ENCODE measurements around the genes OR10G4, OR8D1 and HEPACAM.

DNA sequence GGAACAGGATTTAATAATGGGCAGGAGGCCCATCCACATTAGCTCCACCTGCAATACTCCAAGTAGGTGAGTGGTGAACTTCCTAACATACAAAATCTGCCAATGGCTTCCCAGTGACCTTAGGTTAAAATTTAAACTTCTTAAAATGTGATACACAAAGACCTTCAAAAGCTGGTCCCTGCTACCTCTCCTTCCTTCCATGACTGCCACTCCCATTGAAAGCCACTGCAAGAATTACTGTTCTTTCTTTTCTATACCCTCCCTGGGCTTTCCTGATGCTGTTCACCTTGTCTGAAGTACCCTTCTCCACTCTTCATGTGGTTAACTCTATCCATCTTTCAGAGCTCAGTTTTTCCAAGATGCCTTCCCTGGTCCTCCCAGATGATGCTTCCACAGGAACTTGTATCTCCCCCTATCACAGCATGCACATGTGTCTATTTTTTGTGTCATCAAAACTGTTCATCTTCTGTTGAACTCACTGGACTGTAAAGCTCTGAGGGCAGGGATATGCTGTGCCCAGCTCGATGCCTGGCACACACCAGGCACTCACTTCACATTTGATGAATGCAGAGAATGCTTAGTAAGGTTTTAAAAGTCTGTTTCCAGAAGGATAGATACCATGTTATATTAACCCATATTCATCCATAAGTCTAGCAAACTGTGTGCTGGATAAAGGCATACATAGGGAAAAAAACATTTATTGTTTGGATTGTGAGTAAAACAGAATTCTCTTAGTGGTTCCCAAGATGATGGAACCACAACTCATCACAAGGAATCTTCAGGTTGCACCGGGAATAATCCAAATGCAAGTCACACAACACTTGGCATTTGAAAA is 7.1 kb downstream of the ZNF202 start:
- RRBS = no CpG with 5 or more reads among the region's 2 CpGs

- RRBS = no CpG with 5 or more reads among the region's 1 CpG
Measured at GRCh38 chr11:123961833-123962112, 15.8 kb downstream of the OR10S1 start.

DNA sequence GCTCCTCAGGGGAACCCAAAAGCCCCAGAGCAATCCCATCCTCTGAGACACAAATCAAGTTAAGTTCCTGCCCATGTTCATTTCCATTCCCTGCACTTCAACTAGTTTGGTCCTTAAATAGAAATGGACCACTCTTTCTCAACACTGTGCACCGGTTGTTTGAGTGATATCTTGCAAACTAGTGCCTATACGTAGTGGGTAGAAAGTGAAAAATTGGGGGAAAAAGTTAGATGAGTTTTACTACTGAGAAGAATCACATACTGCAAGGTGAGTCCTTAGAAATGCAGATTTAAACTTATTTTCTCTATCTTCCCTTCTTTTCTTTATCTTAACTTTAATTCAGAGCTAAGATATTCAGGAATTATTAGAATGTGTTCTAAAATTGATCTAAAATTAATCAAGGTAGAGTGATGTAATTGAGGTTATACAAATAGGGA is at the start of gene OR10G4:
Gene OR10G4, plus strand, starts transcription at position 152 of the 437 bp plus-strand sequence.
- RRBS = no CpG with 5 or more reads among the region's 2 CpGs

DNA sequence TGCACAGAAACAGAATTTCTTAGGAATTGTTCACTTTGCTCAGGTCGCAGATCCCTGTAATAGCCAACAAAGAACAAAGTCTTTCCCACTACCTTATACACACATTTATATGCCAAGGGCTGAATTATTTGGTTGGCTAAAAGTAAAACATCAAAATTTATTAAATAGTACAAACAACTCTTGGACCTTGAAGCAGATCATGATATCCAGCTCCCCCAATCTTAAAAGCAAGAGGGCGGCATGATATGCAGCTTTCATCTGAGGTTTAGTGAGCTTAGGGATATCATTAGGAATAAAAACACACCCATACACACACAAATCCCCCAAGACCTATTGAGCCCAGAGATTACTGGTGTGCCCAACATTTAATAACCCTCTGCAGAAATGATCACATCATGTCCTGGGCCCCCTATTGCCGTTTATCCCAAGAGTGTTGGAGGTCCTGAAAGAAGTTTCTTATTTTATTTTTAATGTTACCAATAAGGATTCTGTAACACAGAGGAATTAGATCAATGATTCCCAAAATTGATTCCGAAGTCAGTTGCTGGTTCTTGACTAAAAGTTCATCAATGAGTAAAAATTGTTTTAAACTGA is at the start of gene OR8D1:
Gene OR8D1, minus strand, starts transcription at position 221 of the 594 bp plus-strand sequence.
- RRBS = no CpG with 5 or more reads among the region's 4 CpGs

- RRBS = no CpG with 5 or more reads among the region's 5 CpGs
Measured at GRCh38 chr11:124670728-124671244, 2.8 kb downstream of the SIAE start.

- RRBS = no CpG with 5 or more reads among the region's 45 CpGs
Measured at GRCh38 chr11:124746563-124747516, 5.2 kb downstream of the VSIG2 start.

- RRBS = 13% methylated on average over 2 of the region's 22 CpGs
Measured at GRCh38 chr11:124879661-124880635, 14.7 kb downstream of the ROBO3 start.

- RRBS = no CpG with 5 or more reads among the region's 3 CpGs
Measured at GRCh38 chr11:124892340-124892983, 5.2 kb downstream of the ROBO4 start.

DNA sequence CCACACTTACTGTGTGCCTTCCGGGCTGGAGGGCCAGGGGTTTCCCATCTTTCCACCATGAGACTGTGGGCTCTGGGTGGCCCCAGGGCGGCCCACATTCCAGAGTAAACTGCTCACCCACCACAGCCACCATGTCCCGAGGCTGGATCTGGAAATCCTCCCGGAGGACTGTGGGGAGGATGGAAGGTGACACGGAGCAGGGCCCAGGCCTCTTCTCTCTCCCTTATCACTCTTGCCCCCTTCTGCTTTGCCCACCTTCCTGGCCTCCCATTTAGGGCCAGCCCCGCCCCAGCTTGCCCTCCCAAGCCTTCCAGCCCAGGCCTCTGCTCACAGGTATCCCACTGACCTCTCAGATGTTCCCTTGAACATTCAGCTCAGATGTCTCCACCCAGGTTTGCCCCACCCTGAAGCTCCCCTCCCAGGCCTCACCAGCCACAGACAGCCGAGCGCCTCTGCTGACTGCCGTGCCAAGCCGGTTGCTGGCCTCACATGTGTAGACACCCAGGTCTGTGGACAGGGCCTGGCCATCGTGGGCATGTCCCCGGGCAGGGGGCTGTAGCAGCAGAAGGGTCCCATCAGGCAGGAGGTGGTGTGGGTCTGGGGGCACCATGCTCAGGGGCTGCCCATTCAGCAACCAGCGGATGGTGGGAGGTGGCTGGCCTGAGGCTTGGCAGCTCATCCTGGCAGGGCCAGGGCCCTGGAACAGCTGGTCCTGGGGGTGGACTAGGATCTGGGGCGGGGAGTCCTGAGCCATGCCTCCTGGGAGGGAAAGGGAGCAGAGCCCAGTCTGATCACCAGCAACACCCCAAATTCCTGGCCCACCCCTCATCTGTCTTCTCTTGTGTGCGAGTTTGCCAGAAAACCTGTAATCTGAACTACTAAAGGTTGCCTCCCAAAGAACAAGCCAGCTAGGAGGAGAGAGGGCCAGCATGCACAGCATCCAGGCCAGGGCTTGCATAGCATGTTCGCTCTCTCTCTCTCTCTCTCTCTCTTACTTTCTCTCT is 860 bp downstream of the ROBO4 start:
- RRBS = 31% methylated on average over 3 of the region's 16 CpGs

DNA sequence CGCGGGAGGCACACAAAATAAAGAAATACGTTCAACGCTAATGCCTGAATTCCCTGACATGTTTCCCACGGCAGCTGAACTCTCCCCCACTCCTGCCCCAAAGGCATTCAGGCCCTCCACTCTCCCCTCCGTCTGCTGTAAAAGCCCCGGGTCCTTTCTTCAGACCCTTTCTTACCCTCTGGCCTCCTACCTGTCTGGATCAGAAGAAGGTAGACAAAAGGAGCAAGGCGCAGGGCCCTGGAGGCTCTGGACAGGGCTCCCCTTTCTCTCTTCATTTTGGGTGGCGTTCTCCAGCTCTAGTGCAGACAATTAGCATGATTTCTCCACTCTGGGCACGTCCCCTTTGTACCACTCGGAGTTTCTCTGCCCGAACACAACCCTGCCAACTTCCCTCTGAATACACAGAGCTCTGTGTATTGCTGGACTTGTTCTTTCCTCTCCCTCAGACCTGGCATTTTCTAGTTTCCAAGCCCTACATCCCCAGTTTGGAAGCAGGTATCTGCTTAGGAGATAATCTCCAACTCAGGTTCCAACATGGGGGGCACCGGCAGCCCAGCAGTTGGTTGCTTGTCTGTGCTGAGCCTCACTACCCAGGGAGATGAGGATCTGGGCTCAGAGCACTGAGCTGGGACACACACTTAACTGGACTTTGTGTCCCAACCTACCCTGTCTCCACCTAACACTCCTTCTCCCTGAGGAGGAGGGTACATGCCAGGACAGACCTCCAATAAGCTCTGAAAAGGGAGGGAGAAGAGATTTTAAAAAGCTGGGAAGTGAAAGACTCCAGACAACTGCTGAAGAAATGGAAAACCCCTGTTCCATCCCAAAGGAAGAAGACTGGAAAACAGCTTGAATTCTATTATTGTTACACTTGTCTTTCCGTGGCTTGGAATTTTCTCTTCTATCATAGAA is at the start of gene HEPACAM:
Gene HEPACAM, minus strand, starts transcription at position 316 of the 912 bp plus-strand sequence.
- RRBS = no CpG with 5 or more reads among the region's 14 CpGs

DNA sequence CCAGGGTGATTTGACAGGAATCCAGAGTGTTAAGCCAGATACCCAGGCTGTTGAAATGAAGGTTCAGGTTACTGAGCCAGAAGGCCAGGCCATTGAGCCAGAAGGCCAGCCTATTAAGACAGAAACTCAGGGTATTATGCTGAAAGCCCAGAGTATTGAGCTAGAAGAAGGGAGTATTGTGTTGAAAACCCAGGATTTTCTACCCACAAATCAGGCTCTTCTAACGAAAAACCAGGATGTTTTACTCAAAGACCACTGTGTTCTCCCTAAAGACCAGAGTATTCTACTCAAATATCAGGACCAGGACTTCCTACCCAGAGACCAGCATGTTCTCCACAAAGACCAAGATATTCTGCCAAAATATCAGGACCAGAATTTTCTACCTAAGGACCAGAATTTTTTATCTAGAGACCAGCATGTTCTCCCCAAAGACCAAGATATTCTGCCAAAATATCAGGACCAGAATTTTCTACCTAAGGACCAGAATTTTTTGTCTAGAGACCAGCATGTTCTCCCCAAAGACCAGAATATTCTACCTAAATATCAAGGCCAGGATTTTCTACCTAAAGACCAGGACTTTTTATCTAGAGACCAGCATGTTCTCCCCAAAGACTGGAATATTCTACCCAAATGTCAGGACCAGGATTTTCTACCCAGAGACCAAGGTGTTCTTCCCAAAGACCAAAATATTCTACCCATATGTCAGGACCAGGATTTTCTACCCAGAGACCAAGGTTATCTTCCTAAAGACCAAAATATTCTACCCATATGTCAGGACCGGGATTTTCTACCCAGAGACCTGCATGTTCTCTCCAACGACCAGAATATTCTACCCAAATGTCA is 33.5 kb downstream of the CCDC15 start:
- RRBS = no CpG with 5 or more reads among the region's 3 CpGs

- RRBS = no CpG with 5 or more reads among the region's 2 CpGs
Measured at GRCh38 chr11:125055125-125055791, 7.8 kb upstream of the SLC37A2 start.

GRCh38 chr11:125228441-125228914 is 63.9 kb downstream of the PKNOX2 start:
- RRBS = no CpG with 5 or more reads among the region's 4 CpGs

DNA sequence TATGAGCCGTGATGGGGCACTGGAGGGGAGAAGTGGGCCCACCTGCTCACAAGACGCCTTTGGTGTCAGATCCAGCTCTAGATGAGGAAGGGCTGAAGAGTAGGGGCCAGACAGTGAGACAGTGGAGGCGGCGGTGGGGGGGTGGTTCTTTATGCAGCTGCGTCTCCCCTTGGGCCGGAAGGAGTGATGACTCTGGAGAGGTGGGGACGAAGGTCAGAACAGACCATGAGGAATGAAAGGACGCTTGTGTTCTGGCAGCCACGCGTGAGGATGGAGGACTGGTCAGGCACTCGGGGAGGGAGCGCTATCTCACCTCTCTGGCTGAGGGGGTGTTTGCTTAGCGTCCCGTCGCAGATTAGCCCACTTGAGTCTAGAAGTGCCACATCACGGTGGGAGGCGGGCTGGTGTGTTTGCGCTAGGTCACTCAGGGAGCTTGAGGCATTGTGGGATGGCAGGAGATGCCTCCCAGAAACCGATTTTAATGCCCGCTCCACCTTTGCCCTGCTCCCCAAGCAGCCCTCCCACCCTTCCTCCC is 97.6 kb downstream of the PKNOX2 start:
- RRBS = no CpG with 5 or more reads among the region's 20 CpGs

- RRBS = no CpG with 5 or more reads among the region's 28 CpGs
Measured at GRCh38 chr11:125626034-125626879, 1.3 kb downstream of the CHEK1 start.

- RRBS = no CpG with 5 or more reads among the region's 13 CpGs
Measured at GRCh38 chr11:125901613-125902388, 1.2 kb downstream of the PUS3 start.

- RRBS = 43% methylated on average over 1 of the region's 17 CpGs
Measured at GRCh38 chr11:125952612-125953557, 7.0 kb downstream of the VSIG10L2 start.

DNA sequence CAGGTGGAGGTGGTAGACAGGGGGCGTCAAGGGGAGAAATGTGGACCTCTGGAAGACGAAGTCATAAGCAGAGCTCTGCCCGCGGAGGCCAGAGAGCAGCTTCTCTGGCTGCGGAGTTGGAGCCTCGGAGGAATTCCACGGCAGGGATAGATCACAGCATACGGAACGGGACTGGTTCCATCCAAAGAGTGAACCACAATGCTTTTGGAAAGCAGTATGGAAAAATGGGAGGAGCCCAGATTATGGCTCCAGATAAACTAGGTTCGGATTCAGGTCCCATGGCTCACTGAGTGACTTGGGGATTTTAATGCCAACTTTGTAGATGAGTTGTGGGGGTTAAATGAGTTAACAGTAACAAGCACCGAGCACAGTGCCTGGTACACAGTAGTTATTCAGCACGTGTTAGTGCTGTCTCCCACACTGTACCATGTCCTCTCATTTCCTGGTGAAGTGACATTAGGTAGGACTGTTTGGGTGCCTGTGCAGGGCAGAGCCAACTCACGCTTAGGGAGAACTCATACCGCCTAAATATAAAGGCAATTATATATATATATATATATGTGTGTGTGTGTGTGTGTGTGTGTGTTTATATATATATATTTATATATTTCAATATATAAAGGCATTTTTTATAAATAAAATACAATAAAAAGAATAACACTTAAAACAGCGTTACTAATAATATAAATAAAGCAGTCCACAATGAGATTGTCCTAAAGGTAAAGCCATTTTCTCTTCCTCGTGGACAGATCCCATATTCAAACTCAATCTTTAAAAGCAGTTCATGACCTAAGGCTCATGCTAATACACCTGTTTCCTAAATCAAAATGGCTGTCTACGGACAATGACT is 12.4 kb downstream of the VSIG10L2 start:
- RRBS = no CpG with 5 or more reads among the region's 17 CpGs

GRCh38 chr11:126061661-126061953 is 1.1 kb downstream of the CDON start:
- RRBS = no CpG with 5 or more reads among the region's 1 CpG

GRCh38 chr11:126083933-126084338 is 21.3 kb upstream of the CDON start:
- RRBS = no CpG with 5 or more reads among the region's 8 CpGs

All from GM12892 (cell line).